Glomerular endothelial cell (primary cell): ENCODE results near the genes CEMIP2 and OSTF1.

DNA sequence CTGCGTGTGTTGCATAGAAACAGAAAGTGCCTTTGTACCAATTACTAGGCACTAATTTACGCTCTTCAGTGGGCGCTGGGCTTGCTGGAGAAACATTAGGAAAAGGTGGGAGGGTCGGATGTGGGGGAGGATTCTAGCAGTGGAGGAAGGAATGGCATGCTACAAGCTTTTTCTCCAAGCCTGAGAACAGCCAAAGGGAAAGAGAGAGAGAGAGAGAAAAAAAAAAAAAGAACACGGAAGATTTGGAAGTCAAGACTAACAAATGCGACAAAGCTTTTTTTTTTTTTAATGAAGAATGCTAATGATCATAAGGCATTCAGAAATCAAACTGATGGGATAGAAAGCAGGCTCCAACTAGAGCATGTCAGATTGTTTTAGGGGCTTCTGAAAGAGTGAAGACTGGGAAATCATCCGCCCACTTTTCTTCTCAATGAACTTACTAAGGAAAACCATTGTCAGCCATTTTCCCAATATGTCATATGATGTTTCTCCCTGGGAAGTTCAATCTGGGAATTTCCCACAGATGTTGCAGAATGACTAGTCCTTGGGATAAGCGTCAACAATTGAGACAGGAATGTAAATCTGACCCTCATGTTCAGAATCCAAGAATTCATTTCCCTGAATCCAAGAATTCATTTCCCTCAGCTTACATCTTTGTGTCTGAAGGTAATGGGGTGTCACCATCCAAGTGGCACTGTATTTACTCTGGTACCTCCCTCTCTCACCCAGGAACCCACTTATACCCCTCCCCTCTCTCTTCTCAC, 7.6 kb downstream of the KLF9 start:
- RAMPAGE, long total RNA = no peak

DNA sequence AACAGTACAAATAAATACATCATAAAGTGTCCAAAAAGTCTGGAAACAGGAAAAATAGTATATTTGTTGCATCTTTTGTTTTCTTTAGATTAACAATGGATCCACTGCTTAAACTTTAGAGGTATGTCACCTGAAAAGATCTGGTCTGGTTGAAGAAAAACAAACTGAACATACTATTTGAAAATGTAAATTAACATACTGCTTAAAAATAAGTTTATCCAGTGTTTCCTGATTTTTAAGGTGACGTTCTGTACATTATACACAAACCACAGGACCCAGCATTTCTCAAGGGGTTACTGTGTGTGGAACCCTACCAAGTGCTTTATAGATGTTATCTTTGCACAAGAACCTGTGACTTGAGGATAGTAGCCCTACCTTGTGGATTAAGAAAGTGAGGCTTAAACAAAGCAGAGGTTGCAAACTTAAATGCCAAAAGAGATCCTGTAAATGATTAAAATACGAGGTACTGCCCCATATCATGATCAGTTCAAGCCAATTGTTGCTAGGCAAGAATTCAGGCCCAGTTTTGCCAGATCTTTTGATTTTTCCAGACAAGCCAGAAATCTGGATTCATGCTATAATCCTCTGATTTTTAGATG, 4.7 kb downstream of the KLF9 start:
- RAMPAGE, long total RNA = no peak

- RAMPAGE, long total RNA = no peak
These were observed 42.3 kb upstream of the KLF9 start for GRCh38 chr9:70456665-70457212.

DNA sequence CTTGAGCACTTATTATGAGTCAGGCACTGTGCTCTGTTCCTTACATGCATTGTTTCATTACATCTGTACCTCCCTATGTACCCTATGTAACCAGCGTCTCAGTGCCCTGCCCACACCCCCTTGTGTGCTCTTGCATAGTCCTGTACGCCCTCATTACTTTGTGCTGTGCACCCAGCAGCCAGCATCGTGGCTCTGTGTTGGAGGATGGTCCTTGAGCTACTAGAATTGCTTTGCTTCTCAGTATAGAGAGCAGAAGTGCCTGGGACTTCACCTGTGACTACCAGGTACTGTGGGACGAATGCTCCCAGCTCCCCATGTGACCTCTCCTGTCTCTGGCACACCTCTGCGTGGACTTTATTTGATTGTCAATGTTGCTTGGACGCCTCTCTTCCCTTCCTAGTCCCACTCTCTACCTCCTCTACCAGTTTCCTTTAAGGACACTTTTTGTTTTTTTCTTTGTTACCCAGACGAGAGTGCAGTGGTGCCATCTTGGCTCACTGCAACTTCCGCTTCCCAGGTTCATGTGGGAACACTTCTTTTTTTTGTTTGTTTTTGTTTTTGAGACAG, 58.4 kb upstream of the KLF9 start:
- RAMPAGE, long total RNA = no peak

GRCh38 chr9:70902440-70903460, 218.7 kb downstream of the TRPM3 start:
- RAMPAGE, long total RNA = no peak

- RAMPAGE, long total RNA = no peak
These were observed 28.3 kb downstream of the CEMIP2 start for GRCh38 chr9:71739809-71740638.

- RAMPAGE, long total RNA = no peak
These were observed at the start of gene CEMIP2 for GRCh38 chr9:71768028-71768989. Gene CEMIP2, minus strand, starts transcription at chr9:71768513.

DNA sequence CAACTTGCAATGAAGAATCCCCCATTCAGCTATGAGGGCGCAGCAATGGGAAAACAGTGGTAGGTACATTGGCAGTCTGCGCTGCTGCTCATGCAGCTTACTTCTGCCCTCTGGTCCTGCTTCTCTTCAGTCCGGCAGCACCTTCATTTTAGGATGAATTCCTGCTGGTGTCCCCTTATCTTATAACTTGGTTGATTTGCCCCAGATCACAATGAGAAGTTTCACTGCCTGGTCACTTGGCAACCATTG, 26.4 kb upstream of the CEMIP2 start:
- RAMPAGE, long total RNA = no peak

GRCh38 chr9:72147561-72148110, 1.6 kb upstream of the GDA start:
- RAMPAGE, long total RNA = no peak

- RAMPAGE, long total RNA = no peak
These were observed 31.5 kb upstream of the ZFAND5 start for GRCh38 chr9:72396542-72396944.

- RAMPAGE, long total RNA = no peak
These were observed 18.6 kb downstream of the TMC1 start for GRCh38 chr9:72539961-72540456.

GRCh38 chr9:72987681-72988343, 35.0 kb upstream of the ALDH1A1 start:
- RAMPAGE, long total RNA = no peak

DNA sequence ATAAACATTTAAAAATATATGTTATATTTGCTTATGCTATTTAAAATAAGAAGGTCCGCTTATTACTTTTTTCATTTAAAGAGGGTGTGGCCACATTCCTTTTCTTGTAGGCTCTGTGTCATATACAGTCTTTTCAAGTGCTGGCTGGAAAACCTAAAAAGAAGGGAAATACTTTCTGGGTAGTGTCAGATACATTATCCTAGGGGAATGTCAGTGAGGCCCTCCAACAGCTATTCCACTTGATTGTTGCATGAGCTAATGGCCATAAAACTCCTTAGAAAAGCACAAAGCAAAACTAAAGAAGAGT, 751 bp downstream of the ANXA1 start:
- RAMPAGE, long total RNA = no peak

DNA sequence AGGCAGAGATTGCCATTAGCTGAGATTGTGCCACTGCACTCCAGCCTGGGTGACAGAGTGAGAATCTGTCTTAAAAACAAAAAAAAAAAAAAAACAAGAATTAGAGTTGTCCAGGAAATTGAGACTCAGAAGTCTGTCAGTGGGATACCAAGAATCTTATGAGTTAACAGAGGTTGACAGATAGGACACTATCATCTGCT, 13.7 kb downstream of the TRPM6 start:
- RAMPAGE, long total RNA = no peak

GRCh38 chr9:75088405-75089519, at the start of gene OSTF1:
Gene OSTF1, plus strand, starts transcription at chr9:75088514.
- RAMPAGE, long total RNA = start-site peak on the plus strand at chr9:75088479-75088557, 1,337 and 813 reads in 2 replicates

DNA sequence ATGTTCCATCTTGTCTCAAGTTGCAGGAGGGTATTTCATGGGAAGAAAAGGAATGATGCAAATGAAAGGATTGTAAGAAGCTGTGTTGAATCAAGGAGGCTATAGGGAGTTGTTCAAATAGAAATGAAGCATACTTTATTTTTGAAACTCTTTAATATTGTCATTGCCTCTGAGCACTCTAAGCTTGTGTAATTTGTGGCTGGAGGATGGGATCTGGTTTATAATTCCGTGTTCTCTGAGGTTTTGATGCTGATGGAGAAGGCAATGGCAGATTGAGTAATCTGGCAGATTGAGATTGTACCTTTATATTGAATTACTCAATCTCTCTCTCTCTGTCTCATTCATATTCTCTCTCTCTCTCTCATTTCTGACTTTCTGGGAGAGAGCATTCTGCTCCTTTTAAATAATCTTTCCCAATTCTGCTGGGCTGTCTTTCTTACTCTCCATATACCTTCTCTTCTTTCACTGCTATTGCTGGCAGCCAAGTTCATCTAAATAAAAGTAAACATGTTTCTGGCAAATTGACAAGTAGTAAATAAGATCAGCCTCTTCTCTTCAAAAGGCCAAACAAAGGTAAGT, 288.6 kb downstream of the OSTF1 start:
- RAMPAGE, long total RNA = no peak

DNA sequence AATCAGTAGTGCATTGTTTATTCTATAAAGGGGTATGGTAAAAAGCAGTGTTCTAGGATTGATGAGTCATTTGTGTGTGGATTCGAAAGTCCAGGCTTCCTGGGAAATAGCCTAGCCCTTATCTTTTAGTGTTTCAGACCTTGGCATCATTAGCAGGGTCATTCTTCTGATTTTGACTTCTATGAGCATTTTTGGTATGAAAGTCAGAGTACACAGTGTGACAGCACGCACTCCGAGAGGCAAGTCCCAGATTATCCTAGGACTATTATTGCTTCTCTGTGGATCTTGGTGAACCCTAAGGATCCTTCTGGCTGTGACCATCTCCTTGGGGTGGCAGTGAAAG, 16.9 kb downstream of the PCSK5 start:
- RAMPAGE, long total RNA = no peak

DNA sequence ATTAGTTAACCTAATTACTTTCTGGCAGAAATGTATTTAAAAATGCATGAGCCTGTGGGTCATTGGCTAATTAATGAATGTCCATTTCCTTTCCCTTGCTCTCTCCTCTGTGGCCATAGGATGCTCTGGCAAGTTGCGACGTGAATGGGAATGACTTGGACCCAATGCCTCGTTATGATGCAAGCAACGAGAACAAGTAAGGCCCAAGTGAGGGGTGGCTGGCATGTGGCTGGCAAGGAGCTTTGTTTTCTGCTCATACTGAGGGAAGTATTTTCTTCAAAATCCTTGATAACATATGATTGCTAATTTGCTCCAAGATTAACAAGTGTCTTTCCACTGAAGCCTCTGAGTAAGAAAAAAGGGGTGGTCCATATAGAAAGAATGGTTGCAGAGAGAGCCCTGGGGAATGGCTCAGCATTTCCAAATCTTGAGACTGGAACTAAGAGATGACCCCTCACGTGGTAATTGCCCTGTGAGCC, 136.4 kb downstream of the PCSK5 start:
- RAMPAGE, long total RNA = no peak

DNA sequence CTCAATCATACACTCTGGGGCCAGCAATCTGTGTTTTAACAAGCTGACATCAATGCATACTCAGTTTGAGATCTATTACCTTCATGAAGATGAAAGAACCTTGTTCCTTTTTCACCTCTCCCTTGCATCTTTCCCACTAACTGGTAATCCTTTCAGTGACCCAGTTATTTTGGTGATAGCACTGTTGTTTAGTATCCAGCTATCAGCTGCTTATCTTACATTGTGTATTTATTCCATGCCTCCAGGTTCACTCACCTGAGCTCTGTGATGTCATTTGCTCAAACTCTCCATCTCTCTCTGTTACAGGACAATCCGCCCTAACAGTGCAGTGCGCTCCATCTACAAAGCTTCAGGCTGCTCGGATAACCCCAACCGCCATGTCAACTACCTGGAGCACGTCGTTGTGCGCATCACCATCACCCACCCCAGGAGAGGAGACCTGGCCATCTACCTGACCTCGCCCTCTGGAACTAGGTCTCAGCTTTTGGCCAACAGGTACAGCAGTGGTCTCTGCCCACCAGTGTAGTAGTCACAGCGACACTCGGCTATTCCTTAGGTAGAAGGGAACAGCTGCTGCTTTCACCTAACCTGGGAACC, 235.5 kb downstream of the RFK start:
- RAMPAGE, long total RNA = no peak

DNA sequence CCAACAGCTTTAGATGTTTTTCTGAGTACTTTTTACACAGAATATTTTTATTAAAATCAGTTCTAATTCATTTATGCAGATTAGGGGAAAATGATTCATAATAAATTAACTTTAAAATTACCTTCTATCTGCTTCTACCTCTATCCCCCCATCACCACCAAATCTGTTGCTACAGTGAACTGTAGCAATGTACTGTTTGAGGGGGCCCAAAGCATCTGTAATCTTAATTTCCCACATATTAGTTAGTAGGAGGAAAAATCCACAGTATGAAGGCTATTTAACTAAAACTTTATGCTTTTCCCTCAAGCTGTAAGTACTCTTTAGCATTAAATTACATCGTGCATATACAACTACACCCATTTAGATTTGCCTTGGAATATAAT, 8.3 kb downstream of the RFK start:
- RAMPAGE, long total RNA = no peak